Heart (tissue), 3 donors: ENCODE measurements around a stretch of chr16.

GRCh38 chr16:17333979-17334573, 136.7 kb downstream of the XYLT1 start:
- RAMPAGE, long total RNA, 2 experiments, result no peak in any of the 2 experiments

DNA sequence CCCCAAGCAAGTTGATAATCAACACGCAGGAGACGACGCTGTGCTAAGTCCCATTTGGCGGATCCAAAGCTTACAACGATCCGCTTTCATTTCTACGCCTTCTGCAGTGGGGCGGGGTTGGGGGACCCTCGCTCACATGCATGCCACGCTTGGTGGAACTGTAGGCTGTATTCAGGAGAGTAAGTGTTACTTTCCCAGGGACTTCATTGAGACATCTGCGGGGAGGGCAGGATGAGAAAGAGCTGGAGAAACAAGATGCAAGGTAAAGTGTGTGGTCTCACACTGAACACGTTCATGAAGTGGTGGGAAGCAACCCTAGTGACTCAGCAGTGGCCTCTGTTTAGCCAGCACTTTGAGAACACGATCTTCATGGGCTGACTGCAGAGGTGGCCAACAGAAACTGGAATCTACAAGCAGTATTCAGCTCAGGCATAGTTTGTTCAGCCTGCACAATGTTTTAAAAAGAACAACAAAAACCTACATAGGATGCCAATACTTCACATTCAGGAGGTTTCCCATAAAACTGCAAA, 100.4 kb downstream of the XYLT1 start:
- RAMPAGE, long total RNA, 2 experiments, result no peak in any of the 2 experiments

DNA sequence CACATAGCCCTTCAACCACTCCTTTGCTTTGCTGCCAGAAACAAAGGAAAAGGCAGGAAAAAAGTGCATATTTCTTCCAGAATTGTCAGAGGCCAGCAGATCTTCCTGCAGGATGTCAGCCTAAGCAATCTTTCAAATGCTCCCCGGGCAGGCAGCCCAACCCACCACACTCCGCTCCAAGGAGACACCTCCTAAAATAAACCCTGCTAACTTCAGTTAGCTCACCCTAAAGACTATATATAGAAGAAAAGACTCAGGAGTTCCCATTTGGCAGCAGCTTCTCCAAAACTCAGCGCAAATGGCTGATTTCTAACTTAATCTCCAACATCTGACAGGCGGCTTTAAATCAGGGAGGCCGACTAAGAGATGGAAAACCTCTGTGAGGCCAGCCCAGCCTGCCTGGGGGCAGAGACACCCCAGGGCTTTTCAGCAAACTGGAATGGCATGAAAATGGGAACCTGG, 91.7 kb downstream of the XYLT1 start:
- RAMPAGE, long total RNA, 2 experiments, result no peak in any of the 2 experiments

DNA sequence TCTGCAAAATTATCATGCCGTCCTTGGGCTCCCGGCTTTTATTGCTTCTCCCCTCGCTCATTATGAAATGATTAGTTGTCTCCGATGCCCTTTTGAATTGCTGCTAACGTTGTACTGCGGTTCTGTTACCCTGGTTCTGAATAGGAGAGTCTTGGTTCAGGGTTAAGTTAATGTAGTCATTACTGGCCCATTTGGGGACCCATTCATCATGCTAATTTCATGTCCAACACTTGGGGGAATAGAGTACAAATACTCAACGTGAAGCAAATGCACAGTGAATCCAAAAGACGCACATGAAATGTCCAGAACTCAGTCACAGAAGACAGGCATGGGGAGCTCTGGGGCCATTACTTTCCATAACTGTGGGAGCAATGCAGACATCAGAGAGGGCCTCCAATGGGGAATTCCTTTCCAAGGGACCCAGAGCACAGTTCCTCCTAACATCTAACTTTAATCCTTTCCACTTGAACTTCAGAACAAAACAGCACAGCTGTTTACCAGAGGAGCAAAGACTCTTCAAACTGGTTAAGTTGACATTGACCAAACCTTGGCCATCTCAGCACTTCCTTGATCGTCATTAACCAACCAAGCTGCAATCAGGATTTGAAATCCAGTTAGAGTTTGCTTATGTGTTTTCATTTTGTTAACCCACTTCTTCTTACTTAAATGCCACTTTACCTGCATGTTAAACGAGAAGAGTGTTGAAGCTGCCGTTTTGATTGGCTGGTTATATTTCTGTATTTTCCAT, 12.5 kb downstream of the XYLT1 start:
- RAMPAGE, long total RNA, 2 experiments, result no peak in any of the 2 experiments

- RAMPAGE, long total RNA, 2 experiments, result no peak in any of the 2 experiments
Observed at GRCh38 chr16:17468418-17468904, 2.3 kb downstream of the XYLT1 start.

GRCh38 chr16:17468905-17469299, 1.9 kb downstream of the XYLT1 start:
- RAMPAGE, long total RNA, 2 experiments, result no peak in any of the 2 experiments

DNA sequence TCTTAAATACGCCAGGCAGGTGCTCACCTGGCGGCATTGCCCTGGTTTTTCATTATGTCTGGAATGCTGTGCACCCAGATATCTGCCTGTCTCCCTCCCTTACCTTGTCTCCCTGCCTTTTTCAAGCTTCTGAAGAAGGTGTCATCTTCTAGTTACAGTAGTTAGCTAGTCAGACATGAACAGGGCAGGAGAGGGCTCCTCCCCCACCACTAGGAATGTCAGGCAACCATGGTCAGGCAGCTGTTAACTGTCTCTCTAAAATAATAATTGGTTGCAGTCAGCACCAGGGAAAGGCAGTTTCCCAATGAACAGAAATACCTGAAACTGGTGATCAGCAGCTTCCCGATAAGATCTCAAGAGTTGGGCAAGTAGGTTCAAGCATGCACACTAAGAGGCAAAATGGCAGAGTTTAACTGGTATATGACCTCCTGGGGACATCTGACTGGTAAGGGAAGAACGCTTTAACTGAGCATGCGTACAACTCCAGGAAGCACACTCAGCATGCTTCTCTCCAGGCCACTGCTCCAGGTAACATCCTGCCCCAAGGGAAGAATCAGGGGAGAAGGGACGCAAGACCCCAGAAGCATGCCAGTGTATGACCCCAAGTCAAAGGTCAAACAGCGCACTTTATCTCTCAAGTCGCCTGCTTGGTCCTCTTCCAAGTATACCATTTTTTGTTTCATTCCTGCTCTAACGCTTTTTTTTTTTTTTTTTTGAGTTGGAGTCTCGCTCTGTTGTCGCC, 12.6 kb upstream of the XYLT1 start:
- RAMPAGE, long total RNA, 2 experiments, result no peak in any of the 2 experiments

GRCh38 chr16:17949776-17950248, 386.7 kb downstream of the NPIPA8 start:
- RAMPAGE, long total RNA, 2 experiments, result no peak in any of the 2 experiments

DNA sequence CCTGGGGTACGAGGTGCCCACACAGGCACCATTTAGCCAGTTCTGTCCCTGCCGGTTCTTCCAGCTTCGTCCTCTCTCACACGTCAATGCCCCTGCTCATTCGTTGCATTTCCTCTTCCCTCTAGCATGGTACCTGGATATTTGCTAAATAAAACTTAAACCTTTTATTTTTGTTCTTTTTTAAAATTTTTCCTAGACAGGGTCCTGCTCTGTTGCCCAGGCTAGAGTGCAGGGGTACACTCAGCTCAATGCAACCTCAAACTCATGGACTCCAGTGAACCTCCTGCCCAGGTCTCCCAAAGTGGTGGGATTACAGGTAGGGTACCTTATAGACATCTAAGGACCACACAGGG, 1.1 kb upstream of the RPS15A start:
- RAMPAGE, long total RNA, 2 experiments, result no peak in any of the 2 experiments

DNA sequence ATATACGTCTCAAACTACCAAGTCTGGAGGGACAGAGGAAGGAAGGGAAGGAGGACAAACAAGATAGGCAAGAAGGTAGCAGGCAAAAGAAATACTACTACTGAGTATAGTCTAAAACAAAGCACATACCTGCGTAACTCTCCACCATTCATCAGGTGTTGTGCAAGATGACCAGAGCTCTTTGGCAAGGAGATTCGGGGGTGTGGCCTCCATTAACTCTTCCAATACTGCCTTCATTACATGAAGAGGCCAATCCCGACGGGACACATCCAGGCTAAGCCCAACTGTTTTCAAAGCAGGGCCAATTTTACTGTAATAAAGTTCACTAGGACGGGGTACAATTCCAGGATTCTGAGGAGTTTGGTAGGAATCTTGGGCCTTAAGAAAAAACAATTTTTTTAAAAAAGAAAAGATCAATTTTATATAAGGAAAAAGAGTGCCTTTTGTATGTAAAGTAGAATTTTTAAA, 38.3 kb upstream of the ARL6IP1 start:
- RAMPAGE, long total RNA, 2 experiments, result no peak in any of the 2 experiments

GRCh38 chr16:19117113-19118039, 3.6 kb downstream of the ITPRIPL2 start:
- RAMPAGE, long total RNA, 2 experiments, result no peak in any of the 2 experiments

- RAMPAGE, long total RNA, 2 experiments, result no peak in any of the 2 experiments
Observed at GRCh38 chr16:19183662-19184174, 15.7 kb downstream of the SYT17 start.

DNA sequence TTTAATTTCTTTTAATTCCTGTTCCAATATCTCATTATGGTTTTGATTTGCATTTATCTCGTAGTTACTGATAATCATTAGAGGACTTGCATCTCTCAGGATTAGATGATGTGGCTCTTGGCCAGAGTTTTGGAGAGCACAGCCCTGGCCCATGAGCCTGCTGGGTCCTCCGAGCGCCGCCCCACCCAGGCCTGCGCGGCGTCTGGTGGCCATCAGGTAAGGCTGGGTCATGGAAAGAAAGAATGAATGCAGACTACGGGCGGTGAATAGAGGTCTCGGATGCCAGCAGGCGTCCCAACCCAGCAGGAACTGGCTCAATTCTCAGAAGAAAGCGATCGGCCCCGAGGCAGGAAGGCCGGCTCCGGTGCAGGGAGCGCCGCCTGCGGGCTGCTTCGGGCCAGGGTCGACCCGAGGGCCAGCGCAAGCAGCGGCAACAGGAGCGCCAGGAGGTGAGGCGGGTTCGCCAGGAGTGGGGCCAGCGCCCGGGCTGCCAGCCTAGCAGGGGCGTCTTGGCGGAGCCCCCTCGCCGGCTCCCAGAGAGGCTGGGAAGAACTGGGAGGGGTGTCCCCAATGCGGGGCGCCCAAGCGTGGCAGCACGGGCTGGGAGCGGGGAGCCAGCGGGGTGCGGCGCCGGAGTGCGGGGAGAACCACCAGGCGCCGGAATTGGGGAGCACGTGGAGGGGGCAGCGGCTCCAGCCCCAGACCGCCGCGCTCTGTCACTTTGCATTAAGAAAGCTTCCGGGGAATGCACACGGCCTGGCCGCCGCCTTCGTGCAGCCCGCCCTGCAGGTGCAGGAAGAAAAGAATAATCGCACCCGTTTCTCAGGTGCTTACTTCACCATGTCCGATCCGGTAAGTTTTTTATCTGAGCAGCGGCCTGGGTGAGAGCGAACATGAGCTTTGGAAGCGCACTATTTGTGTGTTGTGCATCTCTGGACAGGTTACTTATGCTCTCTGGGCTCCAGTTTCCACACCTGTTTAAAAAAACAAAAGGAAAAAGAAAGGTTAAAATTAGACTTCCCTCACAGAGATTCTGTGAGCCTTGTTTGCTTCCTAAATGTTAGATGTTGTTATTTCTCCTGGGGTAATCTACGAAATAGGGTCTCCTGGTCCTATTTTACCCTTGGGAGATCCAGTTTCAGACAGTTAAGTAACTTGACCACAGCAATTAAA, 7.0 kb upstream of the TMC5 start:
- RAMPAGE, long total RNA, 2 experiments, result no peak in any of the 2 experiments

GRCh38 chr16:19576169-19576552, 20.7 kb downstream of the VPS35L start:
- RAMPAGE, long total RNA, 2 experiments, result no peak in any of the 2 experiments

DNA sequence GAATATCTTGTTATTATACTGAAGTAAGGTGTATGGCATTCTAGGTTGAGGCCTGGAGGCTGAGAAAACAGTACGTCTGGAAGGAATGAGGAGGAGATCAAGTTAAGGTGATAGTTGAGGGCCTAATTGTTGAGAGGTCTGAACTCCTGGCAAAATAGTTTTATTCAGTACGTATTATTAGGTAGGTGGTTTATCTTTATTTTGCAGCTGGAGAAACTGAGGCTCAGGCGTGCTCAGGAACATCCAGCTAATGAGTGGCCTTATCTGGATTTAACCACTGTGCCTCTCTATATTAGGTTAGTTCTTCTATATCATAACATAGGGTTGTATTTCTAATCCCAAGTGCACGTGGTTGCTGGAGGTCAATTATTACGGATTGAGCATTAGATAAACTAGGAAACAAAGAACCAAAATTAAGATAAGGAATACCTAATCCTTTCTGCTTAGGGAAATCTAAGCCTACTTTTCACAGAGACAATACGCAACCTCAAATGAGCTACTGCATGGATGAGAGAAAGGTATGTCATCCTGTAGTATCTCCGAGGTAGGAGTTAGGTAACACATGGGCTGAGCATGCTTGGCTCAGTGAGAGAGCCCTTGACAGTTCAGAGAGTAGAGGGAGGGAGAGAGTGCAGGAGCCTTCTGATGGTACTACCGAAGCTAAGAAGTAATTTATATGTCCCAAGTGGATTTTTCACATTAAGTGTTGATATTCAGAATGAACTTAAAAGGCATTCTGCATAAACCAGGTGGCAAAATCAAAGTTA, 59.1 kb downstream of the KNOP1 start:
- RAMPAGE, long total RNA, 2 experiments, result no peak in any of the 2 experiments

DNA sequence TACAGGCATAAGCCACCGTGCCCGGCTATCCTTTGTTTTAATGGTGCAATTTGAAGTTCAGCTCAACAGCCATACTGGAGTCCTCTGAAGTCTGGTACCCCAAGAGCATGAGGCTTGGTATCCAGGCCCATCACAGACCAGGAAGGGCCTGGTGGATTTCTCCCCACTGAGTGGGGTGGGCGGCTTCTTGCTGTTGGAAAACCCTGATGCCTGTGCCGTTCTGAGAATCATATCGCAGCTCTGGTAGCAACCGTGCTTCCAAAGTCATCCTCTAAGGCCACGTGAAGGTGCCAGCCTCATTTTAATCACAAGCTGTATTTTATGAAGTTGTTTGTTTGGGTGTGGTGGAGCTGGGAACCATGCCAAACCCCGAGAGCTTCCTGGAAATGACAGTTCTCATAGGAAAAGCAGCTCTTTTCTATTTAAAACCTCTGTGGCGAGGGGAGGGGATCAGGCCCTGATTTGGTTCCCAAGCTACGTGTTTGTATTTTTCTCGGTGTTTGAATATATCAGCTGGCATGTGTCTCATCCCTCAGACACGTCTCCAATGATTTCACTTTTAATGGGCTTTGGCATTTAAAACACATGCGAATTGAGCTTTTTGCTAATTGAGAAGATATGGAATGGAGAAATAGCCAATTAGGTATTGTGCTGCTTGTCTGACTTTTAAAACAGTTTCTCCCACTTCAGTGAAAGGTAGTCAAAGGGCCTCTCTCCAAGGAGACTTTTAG, 21.7 kb downstream of the KNOP1 start:
- RAMPAGE, long total RNA, 2 experiments, result no peak in any of the 2 experiments

- RAMPAGE, long total RNA, 2 experiments, result no peak in any of the 2 experiments
Observed at GRCh38 chr16:19713948-19714988, 3.8 kb downstream of the KNOP1 start.

DNA sequence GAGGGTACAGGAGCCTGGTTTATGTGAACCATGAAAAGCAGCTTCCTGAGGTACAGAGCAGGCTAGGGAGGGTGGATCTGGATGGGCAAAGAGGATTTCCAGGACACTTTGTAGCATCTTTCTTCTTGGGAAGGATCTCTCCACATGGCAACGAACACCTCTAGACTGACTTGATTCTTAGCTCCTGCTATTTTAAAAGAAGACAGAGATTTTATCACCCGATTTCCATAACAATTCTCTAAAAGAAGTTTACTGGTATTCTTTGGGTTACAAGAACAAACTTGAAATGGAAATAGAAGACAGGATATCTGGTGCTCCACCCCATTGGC, 43.3 kb downstream of the IQCK start:
- RAMPAGE, long total RNA, 2 experiments, result no peak in any of the 2 experiments

- RAMPAGE, long total RNA, 2 experiments, result no peak in any of the 2 experiments
Observed at GRCh38 chr16:19817301-19817529, 67.4 kb downstream of the GPRC5B start.

DNA sequence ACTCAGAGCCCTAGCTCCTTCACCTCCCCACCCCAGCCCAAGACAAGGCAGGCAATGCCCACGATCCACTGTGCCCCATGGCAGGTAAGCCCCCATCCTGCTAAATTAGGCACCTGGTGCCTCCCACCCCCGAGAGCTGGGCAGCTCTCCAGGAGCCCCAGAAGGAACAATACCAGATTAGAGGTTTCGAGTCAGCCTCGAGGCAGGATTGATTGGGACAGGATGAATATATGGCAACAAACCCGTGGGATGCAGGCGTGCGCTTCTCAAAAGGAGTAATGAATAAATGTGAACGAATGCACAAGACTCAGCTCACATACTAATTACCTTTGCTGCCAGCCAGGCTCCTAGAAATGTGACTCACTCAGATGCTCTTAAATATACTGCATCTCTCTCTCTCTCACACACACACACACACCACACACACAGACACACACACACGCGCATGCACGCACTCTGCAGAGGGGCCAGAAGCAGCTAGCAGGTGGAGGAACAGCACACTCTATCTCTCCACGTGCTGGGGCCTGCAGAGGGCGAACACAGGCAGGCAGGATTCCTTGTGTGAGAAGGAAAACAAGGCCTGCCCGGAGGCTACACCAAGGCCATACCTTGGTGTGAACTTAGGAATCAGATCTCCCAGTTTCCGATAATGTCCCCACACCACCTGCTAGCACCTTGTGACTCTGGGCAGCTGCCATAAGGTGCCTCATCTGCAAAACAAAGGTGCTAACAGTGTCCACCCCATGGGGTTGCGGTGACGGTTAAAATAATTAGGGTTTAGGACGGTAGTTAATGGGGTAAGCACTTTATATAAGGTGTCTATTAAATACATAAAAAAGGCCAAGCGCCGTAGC, 5.4 kb downstream of the GPRC5B start:
- RAMPAGE, long total RNA, 2 experiments, result no peak in any of the 2 experiments